Epithelial cell of prostate (primary cell): ENCODE data around the genes KIAA0040 and SEC16B.

DNA sequence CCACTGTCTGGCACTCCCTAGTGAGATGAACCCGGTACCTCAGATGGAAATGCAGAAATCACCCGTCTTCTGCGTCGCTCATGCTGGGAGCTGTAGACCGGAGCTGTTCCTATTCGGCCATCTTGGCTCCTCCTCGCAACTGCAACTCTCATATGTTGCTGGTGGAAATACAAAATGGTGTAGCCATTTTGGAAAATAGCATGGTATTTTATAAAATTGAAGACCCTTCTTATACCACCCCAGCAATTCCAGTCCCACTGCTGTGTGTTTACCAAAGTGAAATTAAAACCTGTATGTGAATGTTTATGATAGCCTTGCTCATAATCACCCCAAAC is 64.1 kb upstream of the GPR52 start:
- RRBS: no CpG with 5 or more reads among the region's 7 CpGs

GRCh38 chr1:174839513-174840119 is 160.1 kb upstream of the CACYBP start:
- RRBS: no CpG with 5 or more reads among the region's 3 CpGs

- RRBS: no CpG with 5 or more reads among the region's 1 CpG
Measured at GRCh38 chr1:174954000-174954449, 45.7 kb upstream of the CACYBP start.

DNA sequence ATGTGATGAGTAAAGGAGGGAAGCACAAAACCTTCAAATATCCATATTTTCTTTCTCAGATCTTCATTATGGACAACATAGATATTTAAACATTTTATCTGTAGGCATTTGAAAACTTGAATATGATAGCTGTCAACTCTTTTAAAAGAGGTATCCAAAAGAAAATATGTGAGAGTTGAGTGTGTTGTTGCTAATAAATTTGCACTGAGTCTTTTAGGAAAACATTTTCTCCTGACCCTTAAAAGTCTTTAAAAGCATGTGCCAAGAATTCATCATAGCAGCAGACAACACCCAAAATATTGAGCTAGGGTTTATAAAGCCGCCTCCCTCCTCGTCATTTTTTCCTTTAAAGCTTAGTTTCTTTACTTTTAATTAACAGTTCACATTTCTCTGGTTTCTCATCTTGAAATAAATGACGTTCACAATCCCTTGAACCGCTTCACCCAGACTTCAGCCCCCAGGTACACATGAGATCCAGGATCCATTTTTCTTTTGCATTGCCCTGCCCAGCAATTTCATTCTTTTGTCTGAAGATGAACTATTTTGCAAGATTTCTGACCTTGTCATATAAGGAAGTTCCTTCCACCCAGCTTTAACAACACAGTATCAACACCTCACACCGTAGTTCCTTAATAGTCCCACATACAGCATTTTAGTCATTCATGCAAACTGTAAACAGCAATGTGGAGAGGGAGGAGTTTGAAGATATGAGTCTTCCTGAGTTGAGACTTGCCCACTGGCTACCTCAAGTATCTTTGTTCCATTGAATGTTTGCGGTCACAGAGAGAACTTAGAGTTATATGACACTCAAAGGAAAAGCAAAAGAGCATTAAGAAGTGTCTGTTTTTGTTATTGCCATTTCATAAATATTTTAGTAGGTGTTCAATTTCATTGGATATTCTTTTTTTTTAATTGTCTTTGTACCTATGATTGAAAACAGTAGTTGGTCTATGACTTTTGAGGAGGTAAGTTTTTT is 35.4 kb upstream of the CACYBP start:
- RRBS: no CpG with 5 or more reads among the region's 6 CpGs

GRCh38 chr1:174965590-174965932 is 34.2 kb upstream of the CACYBP start:
- RRBS: no CpG with 5 or more reads among the region's 2 CpGs

DNA sequence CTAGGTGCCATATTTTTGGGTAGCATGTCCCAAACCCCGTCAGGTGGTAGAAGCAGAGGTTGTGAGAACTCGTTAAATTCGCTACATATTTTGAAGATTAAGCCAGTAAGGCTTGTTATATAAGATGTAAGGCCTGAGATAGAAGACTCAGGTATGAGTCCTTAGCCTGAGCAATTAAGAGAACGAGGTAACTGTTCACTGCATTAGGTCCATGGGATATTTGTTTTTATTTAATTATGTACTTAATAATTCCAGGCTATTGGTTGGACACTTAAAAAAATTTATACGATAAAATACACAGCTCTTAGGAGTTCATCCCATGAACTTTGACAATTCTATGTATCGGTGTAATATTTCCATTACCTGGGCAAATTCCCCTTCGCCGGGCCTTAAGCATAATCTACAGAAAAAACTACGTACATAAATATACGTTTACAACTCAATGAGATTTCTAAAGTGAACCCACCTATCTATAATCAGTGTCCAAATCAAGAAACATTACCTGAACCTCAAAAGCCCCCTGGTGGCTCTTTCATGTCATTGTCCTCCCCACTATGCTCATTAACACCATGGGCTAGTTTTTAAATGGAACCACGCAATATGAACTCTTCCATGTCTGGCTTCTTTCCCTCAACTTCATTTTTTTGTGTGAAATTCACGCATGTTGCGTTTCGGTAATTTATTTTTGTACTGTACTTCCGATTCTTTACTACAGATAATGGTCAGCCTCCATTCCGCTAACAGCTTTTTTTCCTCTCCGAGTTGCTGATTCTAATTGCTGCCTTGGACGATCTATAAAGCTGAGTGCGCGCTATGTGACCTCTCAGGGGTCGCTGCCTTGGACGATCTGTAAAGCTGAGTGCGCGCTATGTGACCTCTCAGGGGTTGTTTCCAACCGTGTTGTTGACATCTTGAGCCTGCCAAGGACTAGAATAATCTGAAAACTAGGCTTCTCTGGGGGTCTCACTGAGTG is 1.3 kb upstream of the CACYBP start:
- RRBS: no CpG with 5 or more reads among the region's 25 CpGs

DNA sequence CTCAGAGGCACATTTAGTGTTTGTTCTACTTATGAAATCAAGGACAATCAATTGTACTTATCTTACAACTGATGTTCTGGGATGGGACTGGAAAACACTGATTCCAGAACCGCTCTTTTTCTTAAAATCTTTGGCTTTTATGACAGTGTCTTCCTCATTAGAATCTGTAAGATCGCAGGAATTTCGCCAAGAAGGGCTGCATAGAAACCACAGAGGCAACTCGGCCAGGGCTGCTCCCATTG is 20.9 kb upstream of the MRPS14 start:
- RRBS: no CpG with 5 or more reads among the region's 4 CpGs

- RRBS: no CpG with 5 or more reads among the region's 24 CpGs
Measured at GRCh38 chr1:175191402-175192586, 782 bp downstream of the KIAA0040 start.

- RRBS: 1% methylated on average over 10 of the region's 63 CpGs
Measured at GRCh38 chr1:175192587-175193584, at the start of gene KIAA0040. TSS of gene KIAA0040 (minus strand) at chr1:175192776.

DNA sequence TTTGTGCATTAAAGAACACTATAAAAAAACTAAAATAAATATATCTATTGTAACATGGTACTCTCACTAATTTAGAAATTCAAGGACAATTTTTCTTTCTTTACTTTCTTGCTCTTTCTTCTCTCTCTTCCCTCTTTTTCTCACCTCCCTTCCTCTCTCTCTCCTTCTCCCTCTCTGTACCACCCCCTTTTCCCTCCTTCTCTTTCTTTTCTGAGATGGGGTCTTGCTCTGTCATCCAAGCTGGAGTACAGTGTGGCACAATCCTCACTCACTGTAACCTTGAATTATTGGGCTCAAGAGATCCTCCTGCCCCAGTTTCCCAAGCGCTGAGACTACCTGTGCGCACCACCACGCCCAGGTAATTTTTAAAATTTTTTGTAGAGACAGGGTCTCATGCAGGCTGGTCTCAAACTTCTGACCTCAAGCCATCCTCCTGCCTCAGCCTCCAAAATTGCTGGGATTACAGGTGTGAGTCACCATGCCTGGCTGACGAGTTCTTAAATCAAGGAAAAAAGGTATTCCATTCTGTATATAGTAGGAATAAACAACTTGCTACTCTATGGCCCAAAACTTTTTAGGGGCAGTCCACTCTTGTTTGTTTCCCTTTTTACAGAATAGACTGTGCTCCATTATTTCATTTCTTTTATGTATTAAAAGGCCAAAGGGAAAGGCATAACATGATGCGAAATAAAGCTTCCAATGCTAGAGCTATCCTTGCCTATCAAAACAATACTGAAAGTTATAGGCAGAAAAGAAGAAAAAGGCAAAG is 166.8 kb downstream of the COP1 start:
- RRBS: no CpG with 5 or more reads among the region's 5 CpGs

- RRBS: no CpG with 5 or more reads among the region's 2 CpGs
Measured at GRCh38 chr1:176066158-176066624, 140.9 kb downstream of the COP1 start.

- RRBS: no CpG with 5 or more reads among the region's 2 CpGs
Measured at GRCh38 chr1:176175795-176176035, 31.4 kb downstream of the COP1 start.

GRCh38 chr1:177256418-177256924 is 85.7 kb downstream of the BRINP2 start:
- RRBS: no CpG with 5 or more reads among the region's 11 CpGs

GRCh38 chr1:177969697-177970485 is at the start of gene SEC16B:
TSS of gene SEC16B (minus strand) at chr1:177970058.
- RRBS: no CpG with 5 or more reads among the region's 14 CpGs

DNA sequence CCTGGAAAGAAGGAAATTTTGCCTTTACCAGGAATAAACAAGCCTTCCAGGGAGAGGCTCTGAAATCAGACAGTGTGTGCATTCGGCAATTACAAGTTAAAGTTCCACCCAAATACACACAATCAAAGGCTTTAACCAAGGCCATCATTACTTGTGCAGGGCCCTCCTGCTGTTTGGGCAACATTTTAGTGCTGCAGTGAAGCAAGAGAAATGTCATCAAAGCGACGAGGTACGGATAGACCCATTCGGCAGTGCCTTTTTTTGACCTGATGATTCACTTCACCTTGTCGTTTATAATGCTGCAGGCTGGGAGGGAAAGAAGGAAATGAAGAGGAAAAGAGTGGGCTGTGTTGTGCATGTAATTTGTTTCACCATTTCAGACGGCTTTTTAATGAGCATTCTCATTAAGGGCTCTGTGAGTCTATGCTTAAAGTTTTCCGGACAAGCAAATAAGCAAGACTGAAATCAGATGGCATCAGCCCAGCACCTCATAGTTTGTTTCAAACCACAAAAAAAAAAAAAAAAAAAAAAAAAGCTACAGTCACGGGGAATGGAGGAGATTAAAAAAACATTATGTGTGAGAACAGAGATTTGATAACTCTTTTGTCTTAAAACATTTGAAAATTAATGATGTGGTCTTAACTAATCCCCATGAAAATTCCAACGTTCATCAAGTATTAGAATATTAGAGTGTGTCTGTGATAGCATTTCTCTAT is 40.8 kb upstream of the RASAL2 start:
- RRBS: no CpG with 5 or more reads among the region's 10 CpGs

DNA sequence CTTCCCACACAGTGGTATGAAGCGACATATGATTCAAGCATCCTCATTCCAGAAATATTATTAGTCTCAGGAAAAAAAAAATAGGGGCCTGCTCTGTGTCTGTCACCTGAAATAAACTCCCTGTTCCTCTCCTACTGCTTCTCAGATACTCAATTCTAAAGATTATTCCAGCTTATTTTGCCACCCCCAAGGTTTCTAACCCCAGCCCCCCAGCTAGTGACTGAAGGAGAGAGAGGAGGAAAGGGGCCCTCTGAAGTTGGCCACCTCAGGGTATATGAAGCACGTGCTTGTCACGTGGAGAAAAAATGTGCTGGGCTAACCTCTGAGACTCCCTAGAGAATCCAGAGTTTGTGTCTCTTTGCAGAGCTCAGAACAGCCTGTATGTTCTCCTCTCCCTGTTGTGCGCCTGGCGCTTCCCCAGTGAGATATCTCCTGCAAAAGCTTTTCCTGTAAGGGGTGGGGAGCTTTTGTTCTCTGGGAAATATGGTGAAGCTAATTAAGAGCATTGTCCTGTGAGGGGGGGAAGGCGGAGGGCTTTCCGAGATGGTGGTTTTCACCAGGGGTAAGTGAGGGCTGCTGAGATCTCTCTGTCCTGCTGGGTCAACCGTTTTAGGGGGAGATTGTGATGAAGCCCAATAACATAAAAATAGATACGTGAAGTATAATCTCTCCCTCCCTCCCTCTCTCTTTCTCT is 35.8 kb upstream of the RASAL2 start:
- RRBS: no CpG with 5 or more reads among the region's 9 CpGs

GRCh38 chr1:178134105-178134579 is 40.2 kb downstream of the RASAL2 start:
- RRBS: no CpG with 5 or more reads among the region's 5 CpGs

DNA sequence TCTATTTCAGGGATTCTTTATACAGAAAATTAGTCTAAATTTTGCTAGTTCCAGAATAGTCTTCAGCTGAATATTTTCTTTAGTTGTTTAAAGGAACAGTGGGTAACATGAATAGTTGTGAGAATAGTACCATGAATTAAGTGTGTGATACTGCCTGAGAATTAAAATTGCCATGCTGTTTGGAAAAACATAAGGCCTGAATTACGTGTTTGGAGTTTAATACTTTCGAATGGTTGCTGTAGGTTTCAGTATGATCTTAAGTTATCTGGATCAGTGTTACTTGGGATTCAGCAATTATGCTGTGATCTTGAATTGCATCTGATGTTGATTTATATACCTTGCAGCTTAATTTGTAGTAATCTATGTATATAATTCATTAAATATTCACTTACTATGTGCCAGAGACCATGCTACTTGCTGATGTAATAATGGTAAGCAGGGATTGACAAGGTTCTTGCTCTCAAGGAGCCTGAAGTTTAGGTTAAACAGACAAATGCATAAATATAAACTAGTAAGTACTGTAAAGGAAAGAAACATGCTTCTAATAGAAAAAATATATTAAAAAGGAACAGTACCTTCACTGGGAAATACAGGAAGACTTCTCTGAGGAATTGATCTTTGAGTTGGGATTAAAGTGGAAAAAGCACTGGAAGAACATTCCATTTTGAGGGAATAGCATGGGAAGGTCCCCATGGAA is 83.2 kb downstream of the RASAL2 start:
- RRBS: no CpG with 5 or more reads among the region's 2 CpGs

DNA sequence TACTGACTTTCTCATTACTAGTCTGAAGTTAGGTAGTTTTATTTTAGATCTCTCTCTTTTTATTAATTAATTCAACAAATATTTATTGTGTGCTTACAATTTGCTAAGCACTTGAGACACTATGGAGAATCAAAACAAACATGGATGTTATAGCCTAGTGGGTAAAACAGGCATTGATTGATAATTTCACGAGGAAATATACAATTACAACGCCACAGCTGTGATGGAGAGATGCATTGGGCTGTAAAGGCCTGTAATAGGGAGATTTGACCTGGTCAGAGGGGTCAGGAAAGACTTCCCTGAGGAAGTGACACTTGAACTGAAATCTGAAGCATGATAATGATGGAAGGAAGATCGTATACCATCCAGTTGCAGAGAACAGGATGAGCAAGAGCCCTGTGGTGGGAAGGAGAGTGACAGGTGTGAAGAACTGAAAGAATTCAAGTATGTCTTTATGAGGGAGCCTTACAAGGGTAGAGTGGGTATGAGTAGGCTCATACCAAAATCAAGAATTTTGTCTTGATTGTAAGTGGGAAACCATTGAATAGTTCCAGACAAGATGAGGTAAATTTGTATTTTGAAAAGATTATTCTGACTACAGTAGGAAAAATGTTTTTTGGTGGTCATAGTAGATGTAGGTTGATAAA is 129.3 kb downstream of the RASAL2 start:
- RRBS: no CpG with 5 or more reads among the region's 3 CpGs

DNA sequence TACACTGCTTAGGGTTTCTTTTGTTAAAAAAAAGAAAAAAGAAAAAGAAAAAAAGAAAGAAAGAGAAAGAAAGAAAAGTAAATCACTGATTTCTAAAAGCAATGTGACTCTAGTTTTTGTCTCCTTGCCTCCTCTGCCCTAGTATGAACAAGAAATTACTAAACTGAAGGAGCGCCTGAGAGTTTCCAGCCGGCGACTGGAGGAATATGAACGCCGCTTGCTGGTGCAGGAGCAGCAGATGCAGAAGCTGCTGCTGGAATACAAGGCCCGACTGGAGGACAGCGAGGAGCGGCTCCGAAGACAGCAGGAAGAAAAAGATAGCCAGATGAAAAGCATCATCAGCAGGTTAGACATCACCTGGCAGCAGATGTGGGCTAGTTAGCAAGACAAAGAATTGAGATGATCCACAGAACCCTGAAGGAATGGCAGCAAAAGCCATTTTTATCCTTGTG is 31.0 kb downstream of the CLEC20A start:
- RRBS: no CpG with 5 or more reads among the region's 9 CpGs